Placental epithelial cell (primary cell): ENCODE data around the genes STIMATE and CHDH.

- CAGE, long polyA plus RNA = no peak
Measured at GRCh38 chr3:52763472-52763897, 7.3 kb downstream of the NEK4 start.

- CAGE, long polyA plus RNA = no peak
Measured at GRCh38 chr3:52835383-52836477, 911 bp upstream of the MUSTN1 start.

DNA sequence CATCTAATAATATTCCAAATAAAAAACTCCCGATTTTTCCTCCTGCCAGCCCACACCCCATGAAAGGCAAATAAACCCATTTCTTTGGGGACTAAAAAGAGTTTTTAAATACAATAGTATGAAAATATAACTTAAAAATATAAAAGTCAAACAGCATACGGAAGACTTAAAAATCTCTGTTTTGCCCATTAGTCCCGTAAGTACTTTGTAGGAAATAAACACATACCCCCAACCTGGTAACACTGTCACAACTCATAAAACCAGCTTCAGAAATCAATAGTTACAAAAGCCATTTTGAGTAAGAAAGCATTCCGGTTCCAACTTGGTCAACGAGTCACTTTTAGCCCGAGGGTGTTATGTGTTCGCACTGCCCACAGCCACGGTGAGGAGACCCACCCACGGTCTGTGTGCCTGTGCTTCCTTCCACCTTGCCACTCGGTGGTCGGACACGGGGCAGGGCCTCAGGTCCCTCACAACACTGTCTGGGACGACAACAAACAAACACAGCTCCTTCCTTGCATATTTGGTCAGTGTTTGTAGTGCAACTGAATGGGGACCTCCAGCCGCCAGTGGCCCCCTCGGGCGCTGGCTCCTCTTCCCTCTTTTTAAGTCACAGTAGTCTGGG lies 5.0 kb upstream of the MUSTN1 start:
- CAGE, long polyA plus RNA = no peak

DNA sequence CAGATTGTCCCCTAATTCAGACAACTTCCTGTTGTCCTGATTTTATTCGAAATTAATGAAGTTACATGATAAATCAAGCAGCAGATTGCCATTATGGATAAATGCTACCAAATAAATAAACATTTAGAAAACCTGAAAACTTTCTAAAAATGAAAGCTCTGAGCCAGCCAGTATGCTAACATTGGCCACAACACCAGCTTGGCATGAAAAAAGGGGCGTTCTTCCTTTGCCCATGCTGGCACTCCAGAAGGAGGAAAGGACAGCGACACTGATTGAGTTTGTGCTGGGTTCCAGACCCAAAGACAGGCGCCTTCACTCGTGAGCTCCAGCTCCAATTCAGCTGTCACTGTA lies 5.1 kb downstream of the STIMATE start:
- CAGE, long polyA plus RNA = no peak

DNA sequence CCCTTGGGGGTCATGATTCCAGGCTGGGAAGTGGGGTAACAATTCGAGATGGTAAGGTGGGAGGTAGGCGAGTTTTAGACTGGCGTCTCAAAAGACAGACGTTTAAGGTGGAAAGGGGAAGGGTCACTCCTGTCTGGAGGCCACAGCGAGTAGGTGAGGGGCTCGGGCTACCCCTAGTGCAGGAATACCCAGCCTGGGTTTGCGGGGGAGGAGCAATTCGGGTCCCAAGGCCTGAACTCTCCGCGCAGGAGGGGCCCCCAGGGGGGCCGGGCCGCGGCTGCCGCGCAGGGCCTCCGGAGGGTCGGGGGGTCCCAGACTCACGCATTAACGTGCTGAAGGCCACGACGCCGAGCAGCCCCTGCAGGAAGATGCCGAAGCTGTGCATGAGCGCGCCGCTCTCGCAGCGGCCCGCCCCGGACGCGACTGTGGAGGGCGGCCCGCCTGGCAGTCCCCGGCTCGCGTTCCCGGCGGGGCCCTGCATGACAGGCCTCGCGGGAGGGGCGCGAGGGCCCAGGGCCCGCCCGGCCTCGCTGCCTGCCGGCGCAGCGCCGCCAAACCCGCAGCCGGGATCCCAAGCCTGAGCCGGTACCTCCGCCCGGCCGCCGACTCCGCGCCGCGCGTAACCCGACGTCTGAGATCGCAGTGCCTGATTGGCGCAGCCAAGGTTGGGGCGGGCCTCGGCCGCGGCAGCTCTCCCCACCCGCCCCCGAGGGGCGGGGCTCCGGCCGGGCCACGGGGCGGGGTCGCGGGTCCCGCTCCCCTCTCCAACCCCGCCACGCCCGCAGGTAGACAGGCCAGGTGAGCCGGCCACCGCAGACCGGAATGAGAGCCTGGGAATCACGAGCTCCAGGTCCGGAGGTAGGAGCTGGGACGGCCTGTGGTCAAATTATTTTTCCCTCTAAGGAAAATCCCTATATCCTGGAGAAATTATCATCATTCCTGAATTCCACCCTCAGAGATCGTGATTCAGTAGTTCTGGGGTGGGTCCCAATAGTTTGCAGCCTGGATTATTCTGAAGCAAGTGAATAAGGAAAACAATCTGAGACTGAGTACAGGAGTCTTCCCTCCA lies at the start of gene STIMATE:
TSS of gene STIMATE (minus strand) at position 579 of the 1,069 bp plus-strand sequence.
- CAGE, long polyA plus RNA = no peak

- CAGE, long polyA plus RNA = no peak
Measured at GRCh38 chr3:53164743-53165501, 3.9 kb downstream of the PRKCD start.

DNA sequence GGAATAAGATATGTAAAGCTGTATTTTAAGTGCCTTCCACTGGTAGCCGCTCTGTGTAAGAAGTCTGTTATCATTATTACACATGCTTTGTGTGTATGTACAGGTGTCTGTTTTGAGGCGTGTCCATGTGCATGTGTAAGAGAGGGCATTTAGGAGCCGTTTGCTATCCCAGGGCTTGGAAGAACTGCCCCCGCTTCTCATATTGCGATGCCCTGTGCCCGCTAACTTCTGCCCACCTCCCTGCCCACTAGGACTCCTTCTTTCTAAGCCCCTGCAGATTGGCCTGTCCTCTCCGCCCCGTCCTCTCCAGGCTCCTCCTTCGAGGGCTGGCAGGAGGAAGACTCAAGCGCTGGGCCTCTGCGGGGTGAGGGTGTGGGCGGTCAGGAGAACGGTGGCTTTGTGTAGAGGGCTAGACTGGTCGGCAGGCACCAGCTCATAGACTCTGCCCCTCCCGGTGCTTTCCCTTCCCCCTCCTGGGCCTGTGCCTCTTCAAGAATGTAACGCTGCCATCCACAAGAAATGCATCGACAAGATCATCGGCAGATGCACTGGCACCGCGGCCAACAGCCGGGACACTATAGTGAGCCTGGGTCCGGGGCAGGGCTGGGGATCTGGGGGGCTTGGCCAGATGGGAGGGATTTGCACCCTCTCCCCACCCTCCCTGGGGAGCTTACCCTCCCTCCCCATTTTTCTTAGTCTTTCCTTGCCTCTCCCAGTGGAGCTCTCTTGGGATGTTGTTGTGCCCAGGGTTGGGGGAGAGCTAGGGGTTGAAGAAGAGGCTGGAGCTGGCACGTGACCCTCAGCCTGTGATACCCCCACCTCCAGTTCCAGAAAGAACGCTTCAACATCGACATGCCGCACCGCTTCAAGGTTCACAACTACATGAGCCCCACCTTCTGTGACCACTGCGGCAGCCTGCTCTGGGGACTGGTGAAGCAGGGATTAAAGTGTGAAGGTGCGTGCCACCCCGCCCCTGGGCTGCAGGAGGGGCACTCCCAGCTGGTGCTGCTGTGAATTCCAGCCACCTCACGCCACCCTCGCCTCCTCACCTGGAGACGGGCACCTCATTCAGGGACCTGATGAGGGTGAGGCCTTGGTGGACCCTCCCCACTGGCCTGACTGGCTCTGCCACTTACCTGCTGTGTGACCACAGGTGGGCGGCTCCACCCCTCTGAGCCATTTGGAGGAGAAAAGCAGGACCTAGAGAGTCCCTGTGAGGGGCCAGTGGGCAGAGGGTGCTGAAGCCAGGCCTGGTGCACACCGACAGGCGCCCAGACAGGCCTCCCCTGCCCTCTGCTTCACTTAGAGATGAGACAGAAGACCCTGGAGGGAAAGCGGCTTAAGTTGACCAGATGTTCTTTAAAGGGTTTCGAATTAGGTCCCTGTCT lies 22.1 kb downstream of the PRKCD start:
- CAGE, long polyA plus RNA = no peak

- CAGE, long polyA plus RNA = no peak
Measured at GRCh38 chr3:53223586-53224453, 32.0 kb downstream of the TKT start.

DNA sequence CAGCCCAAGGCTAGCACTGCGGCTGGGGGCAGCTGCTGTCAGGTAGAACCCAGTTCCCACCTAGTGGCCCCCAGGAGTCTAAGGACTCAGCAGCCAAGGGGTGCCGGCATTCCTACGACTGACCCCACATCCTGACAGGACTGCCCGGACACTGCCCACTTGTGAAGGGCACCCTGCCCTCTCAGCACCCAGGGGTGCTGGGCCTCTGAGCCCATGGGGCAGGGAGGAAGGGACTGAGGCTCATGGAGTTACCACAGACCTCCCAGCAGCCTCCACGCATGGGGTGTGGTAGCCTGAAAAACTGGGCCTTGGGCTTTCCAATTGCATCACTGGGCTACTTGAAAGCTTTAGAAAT lies 13.3 kb downstream of the TKT start:
- CAGE, long polyA plus RNA = no peak

GRCh38 chr3:53346188-53346957 lies 970 bp downstream of the DCP1A start:
- CAGE, long polyA plus RNA = no peak

- CAGE, long polyA plus RNA = no peak
Measured at GRCh38 chr3:53845349-53845857, 816 bp downstream of the CHDH start.

- CAGE, long polyA plus RNA = no peak
Measured at GRCh38 chr3:53845858-53846663, at the start of gene CHDH. Gene CHDH, minus strand, starts transcription at chr3:53846419.

GRCh38 chr3:54122900-54123282 lies 539 bp downstream of the CACNA2D3 start:
- CAGE, long polyA plus RNA = no peak

GRCh38 chr3:54358847-54359046 lies 236.4 kb downstream of the CACNA2D3 start:
- CAGE, long polyA plus RNA = no peak

DNA sequence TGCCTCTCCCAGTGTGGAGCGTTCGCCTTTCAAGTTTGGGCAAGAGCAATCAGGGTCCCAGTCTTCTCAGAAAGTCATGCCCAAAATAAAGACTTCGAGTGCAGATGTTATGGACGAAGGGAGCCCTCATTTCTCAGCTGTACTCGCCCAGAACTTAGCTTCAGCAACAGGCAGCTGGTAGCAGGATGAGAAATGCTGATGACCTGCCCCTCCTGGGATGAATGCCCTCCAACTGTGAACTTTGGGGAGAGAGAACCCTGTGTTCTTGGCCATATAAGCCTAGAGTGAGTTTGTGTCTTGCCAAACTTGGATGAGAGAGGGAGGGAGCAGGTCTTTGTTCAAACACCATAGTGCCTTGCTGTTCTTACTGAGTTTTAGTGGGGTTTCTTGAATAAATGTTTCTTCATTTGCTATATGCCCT lies 400.3 kb downstream of the LRTM1 start:
- CAGE, long polyA plus RNA = no peak

GRCh38 chr3:54639719-54640031 lies 288.2 kb downstream of the LRTM1 start:
- CAGE, long polyA plus RNA = no peak

DNA sequence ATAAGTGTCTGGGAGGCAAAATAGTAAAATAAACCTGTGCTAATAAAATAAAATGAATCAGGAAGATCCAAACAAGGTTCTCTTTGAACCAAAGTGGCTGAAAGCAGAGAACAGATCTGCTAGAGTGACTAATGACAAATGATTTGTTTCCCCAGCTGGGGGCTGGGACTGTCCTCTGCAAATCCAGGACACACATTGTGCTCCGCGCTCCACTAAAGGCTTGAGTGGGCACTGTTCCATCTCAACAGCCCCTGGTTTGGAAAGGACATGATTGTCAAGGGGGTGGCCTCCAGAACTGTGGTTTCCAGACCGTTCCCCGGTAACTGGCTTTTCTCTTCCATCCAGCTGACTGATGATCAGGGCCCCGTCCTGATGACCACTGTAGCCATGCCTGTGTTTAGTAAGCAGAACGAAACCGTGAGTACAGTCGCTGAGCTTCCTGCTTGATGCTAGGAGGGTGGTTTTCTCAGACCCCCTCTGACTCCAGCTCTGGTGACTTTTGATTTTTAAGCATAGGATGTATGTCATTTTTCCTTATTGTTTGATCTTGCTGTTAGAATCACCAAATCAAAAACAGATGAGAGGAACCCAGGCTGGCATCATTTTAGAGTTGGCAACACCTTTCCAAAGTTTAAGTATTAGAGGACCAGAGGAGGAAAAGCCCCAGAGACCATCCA lies 90.9 kb downstream of the LRTM1 start:
- CAGE, long polyA plus RNA = no peak

DNA sequence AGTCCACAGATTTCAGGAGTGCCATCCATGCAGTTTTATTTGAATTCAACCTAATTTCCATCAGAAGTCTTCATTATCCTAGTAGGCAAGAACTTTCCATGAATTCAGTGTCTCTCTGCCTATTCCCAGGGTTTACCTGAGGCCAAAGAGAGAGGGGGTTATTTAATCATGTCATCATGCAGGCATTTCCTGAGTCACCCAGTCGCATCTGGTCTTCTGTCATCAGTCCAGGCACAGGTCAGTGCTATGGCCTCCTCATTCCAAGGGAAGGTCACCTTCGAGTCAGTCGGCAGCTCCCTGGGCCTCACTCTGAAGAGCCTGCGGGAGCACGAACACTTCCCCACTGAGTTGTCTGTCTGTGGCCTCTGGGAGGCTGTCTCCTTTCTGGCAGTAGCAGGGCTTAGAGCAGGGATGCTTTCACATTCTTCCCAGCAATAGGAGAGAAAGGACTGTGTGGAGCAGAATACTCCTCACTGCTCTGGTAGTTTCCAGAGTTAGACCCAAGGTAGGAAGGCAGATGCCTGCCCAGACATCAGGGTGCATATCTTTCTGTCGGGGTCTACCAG lies 26.2 kb upstream of the LRTM1 start:
- CAGE, long polyA plus RNA = no peak

DNA sequence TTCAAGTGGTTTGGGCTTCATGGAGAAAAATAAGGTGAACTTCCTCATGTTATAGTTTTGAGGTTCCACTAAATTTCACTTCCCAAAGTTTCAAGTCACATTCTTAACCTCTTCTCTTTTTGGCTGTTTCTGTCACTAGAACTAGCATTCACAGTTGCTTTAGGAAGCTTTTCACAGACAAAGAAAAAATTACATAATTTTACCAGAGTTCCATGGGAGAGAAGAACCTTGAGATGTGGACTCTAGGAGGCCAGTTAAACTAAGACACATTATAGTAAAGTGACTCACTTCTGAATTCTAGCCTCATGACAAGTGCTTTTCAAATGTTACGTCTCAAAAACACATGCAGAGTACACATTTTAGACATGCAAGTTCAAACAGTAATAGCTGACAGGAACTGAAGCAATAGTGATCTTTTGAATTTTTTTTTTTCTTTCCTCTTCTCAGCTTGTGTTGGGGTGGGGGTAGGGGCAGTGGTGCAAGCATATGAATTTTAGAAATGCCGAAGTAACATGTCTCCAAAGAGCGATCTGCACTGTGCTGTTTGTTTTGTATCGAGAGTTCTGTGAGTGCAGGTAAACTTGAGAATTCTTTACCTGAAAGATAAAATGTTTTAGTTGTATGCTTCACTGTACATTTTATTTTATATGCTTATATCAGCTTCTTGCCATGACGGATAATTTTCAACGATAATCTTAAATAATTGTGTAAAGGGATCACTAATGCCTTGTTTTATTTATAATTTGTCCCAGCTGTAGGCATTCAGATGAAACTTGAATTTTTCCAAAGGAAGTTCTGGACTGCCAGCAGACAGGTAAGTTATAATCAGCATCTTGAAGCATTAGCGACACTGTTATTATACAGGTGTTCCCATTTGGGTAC lies 40.1 kb upstream of the LRTM1 start:
- CAGE, long polyA plus RNA = no peak

DNA sequence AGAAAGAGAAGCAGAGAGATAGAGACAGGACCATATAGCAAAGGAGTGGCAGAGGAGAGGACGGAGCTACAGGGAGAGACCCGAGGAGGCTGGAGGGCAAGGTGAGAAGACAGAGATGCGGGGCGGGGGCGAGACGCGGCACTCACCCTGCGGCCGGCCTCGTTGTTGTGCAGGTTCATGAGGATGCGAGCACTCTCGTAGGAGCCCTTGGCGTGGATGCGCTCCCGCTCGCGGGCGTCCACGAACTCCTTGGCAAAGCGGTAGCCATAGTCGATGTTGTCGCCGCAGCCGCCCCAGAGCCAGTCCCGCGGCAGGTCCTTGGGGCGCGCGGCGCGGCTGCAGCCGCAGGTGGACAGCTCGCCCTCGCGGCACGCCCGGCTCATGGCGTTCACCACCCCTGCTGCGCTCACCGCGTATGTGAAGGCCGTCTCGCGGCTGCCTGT lies 12.9 kb downstream of the WNT5A start:
- CAGE, long polyA plus RNA = no peak